ENCODE results near the gene SPNS1.

GRCh38 chr16:27665053-27665252, 115.0 kb downstream of the KATNIP start:
- RRBS = no CpG with 5 or more reads among the region's 2 CpGs

DNA sequence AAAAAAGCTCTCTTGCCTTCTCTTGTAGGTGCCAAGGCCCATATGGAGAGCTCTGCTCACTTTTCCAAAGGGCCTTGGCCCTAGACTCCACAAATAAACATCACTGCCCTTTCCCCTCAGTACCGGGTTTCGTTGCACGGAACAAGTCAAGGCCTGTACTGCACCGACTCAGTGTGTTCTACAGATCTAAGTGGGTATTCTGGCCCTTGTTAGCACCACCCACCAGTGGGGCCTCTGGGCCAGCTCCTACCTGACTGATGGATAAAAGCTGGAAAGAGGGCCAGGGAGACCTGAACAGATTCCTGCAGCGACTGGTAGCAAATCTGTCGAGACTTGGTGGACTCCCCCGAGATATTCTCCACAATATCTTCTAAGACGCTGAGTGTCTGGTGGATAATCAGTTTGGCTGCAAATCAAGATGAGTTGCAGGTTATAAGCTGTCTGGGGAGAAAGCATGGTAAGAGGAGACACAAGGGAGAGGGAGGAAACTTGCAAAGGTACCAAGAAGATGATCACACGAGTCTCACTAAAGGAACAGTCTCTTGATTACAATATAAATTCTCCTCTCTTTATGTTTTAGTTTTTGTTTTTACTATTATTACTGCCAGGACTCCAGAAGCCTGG, 43.9 kb upstream of the GSG1L start:
- RRBS = no CpG with 5 or more reads among the region's 9 CpGs

- RRBS = no CpG with 5 or more reads among the region's 4 CpGs
Measured at GRCh38 chr16:28114601-28115124, 51.1 kb upstream of the GSG1L start.

DNA sequence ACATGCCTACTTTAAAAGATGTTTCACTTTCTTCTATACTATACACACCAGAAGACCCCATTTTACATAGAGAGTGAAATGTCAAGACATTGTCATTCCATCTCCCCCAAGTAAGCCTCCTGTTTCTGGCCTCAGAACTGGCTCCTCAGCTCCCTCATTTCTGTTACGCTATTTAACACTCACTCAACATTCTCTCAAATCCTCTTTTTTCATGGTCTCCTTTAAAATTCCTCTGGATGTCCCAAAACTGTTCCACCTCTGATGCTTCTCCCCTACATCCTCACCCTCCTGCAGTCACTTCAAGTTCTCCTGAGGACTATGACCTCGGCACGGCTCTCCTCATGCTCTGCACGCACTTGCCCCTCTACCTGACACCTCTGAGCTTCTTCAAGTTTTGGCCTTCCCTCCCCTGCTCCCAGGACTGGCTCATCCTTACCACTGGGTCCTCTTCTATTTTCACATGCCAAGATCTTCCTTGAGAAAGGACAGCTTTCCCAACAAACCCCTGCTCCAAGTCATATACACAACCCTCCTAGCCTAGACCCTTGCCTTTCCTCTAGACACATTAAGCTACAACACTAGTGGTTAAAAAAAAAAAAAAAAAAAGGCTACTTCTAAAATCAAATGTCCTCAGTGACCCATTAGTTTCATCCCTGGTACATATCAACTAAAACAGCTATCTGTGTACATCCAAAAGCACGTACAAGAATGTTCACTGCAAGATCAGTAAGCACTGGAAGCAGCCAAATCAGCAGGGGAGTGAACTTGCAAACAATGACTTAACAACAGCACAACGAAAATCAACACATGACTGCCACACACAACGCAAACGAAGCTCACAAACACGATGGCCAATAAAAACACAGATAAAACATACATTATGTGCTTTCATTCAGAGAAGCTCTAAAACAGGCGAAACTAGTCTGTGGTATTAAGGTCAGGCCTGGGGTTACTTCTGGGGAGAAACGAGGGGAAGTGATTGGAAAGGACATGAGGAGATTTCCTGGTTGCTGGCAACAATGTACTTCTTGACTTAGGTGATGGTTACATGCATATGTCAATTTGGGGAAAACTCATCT, 60.8 kb downstream of the XPO6 start:
- RRBS = no CpG with 5 or more reads among the region's 11 CpGs

GRCh38 chr16:28170918-28171285, 40.9 kb downstream of the XPO6 start:
- RRBS = no CpG with 5 or more reads among the region's 3 CpGs

DNA sequence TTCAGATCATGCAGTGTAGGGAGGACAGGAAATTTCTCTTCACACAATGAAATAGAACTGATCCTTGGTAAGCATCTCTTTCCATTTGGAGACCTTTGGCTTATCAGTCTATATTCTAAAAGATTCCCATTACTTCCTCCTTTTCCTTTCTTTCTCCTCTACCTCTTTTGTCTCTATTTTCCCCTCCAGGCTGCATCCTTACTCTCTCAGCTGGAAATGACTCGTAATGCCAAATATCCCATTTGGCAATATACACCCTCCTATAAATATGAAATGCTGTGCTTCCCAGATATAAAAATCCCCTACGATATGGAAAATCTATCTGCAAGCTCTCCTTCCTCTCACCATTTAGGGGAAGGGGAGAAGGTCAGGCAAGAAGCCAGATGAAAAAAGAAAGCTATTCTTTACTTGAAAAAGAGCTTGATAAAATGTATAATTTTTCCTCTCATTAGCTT, 40.0 kb downstream of the XPO6 start:
- RRBS = no CpG with 5 or more reads among the region's 2 CpGs

GRCh38 chr16:28210620-28211689, 810 bp downstream of the XPO6 start:
- RRBS = 1% methylated on average over 23 of the region's 49 CpGs

GRCh38 chr16:28309703-28310470, 17.6 kb downstream of the SBK1 start:
- RRBS = 69% methylated on average over 5 of the region's 25 CpGs

DNA sequence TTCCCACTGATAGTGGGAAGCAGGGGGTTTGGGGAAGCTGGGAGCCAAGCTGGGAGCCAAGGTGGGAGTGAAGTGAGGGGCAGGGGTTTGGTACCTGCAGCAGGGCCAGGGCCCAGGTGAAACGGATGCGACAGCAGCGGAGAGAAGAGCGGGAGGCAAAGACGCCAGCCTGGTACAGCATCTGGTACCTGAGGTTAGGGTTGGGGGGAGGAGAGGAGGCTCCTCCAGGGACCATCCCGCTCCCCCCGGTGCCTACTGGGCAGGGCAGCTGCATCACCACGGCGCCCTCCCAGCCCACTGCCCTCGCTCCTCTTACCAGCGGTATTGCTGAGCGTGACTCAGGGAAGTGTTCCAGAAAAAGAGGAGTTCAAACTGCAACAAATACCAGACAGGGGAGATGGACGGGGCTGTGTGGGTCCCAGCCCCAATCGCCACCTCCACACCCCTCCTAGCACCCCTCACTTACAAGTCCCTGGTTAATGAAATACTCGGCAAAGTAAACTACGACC, 9.8 kb downstream of the CLN3 start:
- RRBS = no CpG with 5 or more reads among the region's 16 CpGs

DNA sequence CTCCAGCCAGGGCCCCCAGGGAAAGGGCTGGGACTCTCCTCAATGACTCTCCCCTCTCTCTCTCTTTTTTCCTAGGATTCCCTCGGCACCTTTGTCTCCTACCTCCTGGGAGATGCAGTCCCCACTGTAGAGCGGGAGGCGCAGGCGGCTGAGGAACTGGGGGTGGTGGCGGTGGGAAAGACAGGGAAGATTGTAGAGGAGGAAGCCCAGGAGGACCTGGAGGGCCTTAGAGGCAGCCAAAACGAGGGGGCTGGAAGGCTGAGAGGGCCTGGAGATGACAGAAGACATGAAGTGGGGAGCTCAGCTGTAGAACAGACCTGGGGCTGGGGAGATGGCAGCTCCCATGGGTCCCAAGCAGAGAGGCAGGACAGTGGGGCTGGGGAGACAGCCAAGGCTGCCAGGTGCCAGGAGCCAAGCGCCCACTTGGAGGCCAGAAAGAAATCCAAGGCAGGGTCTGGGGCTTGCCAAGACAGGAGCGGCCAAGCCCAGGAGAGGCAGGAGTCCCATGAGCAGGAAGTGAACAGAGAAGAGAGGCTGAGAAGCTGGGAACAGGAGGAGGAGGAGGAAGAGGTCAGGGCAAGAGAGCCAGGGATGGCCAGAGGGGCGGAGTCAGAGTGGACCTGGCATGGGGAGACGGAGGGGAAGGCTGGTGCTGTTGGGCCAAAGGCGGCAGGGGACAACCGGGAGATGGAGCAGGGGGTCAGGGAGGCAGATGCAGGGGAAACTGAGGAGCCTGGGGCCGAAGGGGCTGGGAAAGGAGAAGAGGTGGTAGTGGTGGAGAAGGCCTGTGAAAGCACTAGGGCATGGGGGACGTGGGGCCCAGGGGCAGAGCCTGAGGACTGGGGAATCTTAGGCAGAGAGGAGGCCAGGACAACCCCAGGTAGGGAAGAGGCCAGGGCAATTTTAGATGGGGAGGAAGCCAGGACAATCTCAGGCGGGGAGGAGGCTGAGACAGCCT, 860 bp downstream of the APOBR start:
- RRBS = no CpG with 5 or more reads among the region's 15 CpGs

DNA sequence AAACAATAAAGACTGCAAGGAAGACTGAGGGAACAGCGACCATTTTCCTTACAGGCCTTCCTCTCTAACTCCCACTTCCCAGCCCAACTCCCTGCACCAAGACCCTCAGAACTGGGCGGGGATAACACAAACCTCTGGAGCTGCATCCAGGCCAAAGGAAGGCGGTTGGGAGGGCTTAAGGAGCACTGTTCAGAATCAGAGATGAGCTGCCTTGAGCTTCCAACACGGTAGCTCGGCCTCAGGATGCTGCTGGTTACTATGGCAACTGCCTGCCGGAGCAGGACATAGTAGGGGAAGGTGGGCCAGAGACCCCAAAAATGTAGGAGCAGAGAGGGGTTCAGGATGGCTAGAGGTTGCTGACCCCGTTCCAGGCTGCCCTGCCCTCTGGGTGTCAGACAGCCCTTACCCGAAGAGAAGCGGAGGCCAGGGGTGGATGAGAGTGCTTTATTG, 4.5 kb downstream of the APOBR start:
- RRBS = no CpG with 5 or more reads among the region's 9 CpGs

GRCh38 chr16:28528361-28528866, 10.4 kb downstream of the NUPR1 start:
- RRBS = no CpG with 5 or more reads among the region's 5 CpGs

DNA sequence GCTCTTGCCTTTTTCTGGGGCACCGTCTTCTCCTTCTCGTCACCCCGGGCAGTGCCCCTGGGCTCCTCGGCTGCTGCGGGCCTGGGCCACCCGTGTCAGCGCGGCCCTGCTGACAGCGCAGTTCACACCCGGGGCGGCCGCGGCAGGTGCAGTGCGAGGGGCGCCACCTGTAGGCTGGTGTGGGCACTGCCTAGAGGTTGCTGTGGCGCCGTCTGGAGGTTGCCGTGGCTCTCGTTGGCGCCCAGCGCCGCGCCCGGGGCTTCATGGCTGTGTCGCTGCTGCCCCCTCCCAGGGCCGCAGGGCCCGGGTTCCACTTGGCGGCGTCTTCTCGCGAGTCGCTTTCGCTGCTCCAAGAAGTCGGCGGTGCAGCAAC, 38.9 kb downstream of the EIF3C start:
- RRBS = no CpG with 5 or more reads among the region's 35 CpGs

DNA sequence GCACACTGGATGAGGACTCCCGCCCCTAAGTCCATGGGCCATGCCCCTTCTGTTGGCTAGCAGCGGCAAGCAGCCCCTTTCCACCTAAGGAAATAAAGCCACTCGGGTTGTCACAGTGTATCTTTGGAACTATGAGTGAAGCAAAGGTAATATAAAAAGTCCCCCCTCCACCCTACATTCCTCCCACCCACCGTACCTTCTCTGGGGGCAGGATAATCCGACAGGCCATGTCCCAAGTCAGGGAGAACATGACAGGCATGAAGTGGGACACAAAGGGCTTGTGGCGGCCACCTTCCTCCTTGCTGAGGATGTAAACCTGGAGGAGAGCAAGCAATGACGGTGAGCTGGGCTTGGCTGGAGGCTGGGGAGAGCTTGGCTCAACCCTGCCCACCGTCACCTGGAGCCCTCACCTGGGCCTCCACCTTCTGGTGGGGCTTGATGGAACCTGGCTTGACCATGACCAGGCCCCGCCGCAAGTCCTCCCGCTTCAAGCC, 2.6 kb downstream of the TUFM start:
- RRBS = no CpG with 5 or more reads among the region's 11 CpGs

DNA sequence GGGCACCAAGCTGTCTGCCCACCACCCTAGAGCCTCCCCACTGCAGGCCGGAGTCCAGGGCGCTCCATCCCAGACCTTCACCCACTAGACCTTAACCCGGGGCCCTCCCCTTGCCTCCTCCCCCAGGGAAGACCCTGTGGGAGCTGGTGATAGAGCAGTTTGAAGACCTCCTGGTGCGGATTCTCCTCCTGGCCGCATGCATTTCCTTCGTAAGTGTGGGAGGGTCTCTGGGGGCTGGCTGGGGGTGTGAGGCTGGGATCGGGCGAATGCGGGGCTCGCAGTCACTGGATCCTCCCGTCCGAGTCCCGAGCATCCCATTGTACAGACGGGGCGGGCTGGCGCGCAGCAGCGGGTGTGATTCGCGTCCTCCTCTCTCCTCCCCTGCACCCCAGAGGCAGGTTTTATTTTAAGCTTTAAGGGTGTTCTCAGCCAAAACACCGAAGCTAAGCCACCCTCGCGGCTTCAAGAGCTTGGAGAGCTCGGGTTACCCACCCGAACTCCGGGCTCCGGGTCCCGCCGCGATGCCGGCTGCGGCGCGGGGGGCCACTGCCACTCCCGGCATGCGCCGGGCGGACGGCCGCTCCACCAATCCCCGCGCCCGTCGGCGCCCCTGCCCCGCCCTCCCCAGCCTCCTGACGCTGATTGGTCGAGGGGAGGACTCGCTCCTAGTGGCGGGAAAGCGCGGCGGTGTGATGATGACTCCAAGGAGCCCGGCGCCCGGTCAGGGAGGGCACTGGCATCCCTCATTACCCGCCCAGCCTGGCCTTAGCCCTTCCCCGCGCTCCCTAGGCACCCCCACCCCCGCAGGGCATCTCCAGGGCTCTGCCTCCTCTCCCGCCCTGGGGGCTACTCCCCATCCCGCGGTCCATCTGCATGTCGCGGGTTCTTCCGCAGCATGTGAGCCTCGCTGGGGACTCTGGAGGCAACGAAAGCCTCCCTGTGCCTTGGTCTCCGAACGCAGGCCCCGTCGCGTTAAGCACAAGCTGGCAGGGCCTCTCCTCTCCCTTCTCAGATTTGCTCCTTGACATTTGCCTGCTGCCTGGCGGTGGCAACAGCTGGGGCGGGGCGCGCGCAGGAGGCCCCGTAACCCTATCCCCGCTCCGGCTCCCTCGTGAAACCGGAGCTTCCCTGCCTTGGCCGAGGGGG, 1.5 kb downstream of the ATP2A1 start:
- RRBS = 0% methylated on average over 1 of the region's 84 CpGs

- RRBS = no CpG with 5 or more reads among the region's 4 CpGs
Measured at GRCh38 chr16:28963930-28964664, 10.5 kb upstream of the SPNS1 start.

- RRBS = 1% methylated on average over 12 of the region's 63 CpGs
Measured at GRCh38 chr16:28973852-28974998, at the start of gene SPNS1. Gene SPNS1, plus strand, starts transcription at chr16:28974778.

- RRBS = no CpG with 5 or more reads among the region's 15 CpGs
Measured at GRCh38 chr16:29118214-29118911, 133.5 kb downstream of the LAT start.

- RRBS = no CpG with 5 or more reads among the region's 30 CpGs
Measured at GRCh38 chr16:29127584-29128211, 142.8 kb downstream of the LAT start.

DNA sequence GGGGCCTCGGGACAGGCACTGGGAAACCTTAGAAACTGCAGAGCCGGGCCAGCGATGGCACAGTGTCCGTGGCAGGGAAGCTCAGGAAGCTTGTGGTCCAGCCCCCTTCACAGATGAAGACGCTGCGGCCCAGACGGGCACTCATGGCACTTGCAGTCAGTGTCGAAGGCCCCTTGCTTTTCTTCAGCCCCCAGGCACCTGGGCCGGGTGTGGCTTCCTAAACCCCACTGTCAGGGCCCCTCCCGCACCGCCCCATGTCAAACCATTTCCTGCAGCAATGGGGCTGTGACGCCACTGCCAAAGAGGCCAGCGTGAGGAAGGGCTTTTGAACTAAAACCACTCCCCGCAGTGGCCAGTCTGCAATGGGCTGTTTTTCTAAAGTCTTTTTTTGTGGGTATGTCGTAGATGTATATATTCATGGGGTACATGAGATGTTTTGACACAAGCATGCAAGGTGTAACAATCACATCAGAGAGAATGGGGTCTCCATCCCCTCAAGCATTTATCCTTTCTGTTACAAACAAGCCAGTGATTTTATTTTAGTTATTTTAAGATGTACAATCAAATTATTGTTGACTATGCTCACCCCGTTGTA, 164.1 kb downstream of the LAT start:
- RRBS = no CpG with 5 or more reads among the region's 16 CpGs